Caco-2 (cell line): ENCODE measurements around a stretch of chr1.

GRCh38 chr1:196889770-196890227 is 1.9 kb downstream of the CFHR4 start:
- PRO-cap, result no peak
- RRBS, result no CpG with 5 or more reads among the region's 3 CpGs

- PRO-cap, result no peak
- RRBS, result 82% methylated on average over 7 of the region's 30 CpGs
Observed at GRCh38 chr1:196933329-196934043, 10.1 kb upstream of the CFHR2 start.

DNA sequence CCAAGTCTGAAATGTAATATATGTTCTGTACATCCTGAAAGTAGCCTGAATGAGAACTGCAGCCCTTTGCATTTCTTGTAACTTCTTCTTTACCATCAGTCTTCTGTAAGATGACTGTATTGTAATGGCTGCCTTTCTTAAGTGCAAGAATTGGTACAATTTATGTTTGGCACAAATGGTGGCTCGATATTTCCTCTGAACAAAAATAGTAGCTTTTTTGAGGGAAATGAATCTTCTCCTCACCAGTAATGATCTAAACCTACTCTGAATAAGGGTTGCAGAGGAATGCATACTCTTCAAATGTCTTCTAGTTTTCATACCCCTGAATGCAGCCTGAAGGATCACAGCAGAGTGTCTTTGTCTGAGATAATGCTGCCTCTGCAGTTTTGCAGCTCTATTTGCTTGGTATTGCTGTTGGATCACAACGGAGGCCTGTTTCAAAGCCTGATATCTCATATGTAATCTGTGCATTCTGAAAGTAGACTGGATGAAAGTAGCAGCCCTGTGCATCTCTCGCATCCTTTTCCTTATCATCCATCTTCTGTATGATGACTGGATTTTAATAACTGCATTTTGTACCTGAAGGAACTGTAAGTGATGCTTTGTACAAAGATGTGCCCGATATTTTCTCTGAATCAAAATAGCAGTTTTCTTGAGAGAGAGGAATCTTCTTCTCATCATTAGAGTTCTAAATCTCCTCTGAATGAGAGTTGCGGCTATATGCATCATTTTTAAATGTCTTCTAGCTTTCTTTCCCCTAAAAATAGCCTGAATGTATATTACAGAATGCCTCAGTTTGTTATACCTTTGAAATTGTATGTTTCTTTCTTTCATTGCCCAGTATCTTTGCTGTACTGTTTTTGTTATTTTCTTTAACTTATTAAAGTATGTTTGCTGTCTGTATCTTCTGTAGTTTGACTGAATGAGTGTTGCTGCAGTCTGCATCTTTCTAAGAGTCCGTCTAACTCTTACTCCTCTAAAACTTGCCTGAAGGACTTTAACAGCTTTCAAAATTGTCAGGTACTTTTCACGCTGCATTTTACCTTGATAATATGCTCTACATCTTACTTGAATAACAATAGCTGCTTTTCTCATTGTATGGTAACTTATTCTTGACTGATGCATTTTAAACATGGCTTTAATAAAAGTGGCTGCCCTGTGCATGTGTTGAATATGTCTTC is 35.1 kb upstream of the F13B start:
- PRO-cap, result no peak
- RRBS, result no CpG with 5 or more reads among the region's 7 CpGs

DNA sequence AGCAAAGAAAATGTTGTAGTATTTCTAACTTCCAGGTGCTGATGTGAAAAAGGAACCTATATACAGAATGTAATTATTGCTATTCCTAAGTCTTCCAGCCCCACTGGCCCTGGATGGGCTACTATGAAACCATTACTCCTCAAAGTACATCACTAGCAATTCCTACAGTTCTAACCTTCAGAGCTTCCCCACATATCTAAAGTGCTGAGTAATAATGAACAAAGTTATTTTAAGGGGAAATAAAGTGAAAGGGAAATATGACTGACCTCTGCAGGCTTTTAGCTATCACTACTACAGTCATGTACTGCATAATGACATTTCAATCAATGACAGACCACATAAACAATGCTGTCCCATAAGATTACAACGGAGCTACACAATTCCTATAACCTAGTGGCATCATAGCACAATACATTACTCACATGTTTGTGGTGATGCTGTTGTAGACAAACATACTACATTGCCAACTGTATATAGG is 22.1 kb downstream of the ZBTB41 start:
- PRO-cap, result no peak
- RRBS, result no CpG with 5 or more reads among the region's 1 CpG

DNA sequence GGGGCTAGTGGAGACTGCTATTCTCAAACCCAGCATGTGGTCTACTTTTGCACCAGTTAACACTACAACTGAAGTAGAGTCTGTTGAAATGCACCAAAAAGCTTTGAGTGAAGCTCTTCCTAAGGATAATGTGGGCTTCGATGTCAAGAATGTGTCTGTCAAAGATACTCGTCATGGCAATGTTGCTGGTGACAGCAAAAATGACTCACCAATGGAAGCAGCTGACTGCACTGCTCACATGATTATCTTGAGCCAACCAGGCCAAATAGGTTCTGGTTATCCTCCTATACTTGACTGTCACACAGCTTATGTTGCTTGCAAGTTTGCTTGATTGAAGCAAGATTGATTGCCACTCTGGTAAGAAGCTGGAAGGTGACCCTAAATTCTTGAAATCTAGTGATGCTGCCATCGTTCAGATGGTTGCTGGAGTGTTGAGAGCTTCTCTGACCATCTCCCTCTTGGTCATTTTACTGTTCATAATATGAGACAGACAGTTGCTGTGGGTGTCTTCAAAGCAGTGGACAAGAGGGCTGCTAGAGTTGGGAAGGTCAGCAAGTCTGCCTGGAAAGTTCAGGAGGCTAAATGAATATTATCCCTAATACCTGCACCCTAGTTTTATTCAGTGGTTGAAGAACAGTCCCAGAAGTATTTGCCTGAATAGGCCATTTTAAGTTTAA is 85.1 kb downstream of the DENND1B start:
- PRO-cap, result no peak
- RRBS, result no CpG with 5 or more reads among the region's 3 CpGs

DNA sequence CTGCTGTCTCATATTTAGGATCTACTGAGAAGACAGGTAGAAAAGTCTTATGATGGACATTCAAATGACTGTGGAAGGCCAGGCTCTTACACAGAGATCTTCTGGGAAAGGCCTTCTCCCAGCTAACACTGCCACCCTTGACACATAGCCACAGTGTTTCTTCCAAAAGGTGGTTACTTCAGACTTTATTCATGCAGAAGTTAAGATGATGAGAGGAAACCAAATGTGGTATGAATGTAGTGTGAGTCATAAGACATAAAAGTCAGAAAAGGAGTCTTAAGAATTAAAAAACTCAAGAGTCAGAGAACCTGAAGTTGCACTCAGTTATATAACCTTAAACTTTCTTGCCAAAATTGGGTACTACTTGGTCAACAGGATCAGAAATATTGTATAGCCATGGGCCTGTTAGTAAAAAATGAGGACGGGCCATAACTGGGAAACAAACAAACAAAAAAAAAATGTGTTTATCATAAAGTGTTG is 1.1 kb upstream of the DENND1B start:
- PRO-cap, result no peak
- RRBS, result no CpG with 5 or more reads among the region's 1 CpG

DNA sequence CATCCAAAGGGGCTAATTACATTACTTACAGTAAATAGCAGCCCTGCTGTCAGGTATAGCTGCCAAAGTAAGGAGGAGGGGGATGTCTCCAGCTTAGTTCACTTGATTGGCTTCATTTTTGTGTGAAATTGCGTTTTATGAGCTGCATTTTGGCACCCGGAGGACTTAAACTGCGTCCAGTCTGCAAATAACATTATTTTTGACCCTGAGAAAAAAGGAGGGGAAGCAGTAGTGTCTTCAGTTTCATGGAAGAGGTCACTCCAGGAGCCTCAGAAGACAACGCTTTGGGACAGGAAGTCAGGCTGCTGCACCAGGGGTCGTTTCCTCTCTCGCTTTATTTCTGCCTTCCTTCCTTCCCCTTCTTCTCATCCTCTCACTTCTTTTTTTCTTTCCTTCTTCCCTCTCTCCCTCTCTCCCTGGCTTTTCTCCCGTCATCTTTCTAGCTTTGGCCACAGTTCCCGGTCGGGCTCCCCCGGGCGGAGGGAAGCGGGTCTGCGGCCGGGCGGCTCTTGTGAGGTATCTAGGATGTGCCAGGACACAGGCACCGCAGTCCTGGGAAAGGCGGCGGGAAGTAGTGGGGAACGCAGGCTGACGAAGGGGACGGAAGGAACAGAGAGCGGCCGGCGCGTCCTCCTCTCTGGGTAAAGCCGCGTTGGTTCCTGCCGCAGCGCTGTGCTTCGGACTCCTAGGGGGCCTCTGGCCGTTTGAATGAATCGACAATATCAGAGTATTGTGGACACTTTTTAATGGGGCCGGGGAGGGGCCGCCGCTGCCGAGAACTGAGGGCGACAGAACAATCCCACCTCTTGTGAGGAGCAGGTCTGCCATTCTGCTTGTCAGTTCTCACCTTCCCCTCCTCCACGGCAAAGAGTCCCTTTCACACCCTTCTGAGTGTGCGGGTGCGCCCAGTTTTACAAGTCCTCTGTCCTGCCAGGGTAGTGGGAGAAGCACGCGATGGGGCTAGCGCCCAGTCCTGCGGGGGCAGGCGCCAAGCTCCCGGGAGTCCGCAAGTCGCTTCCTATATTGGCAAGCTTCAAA is 1.4 kb upstream of the LHX9 start:
- PRO-cap, result unidirectional peak, plus-strand start at position 549 of the sequence
- RRBS, result 9% methylated on average over 5 of the region's 48 CpGs

DNA sequence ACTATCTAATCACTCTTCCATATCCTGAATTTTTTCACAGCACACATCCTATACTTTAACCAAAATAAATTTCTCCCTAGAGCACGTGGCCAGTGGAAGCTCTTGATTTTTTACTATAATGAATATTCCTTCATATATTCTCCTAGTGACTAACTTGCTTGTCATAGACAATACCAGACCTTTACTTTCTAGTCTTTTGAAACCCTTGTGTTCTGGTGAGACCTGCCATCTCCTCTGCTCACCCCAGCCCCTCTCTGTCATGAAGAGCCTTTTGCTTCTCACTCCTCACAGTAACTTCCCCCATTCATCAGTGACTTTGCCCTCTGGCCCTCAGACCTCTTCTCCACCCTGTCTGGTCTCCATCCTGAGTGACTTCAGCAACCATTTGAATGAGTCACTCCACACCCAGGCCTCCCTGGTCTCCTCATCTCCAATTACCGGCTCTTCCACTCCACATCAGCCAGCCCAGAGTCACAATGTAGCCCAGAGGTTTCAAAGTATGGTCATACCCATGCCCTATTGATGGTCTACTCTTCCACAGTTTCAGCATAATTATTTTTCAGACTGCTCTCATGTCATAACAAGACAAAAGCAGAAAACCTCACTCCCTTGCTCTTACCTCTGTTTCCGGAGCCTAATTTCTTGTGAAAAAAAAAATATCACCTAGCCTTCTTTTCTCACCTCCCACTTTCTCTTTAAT is 35.8 kb upstream of the NEK7 start:
- PRO-cap, result no peak
- RRBS, result no CpG with 5 or more reads among the region's 3 CpGs

DNA sequence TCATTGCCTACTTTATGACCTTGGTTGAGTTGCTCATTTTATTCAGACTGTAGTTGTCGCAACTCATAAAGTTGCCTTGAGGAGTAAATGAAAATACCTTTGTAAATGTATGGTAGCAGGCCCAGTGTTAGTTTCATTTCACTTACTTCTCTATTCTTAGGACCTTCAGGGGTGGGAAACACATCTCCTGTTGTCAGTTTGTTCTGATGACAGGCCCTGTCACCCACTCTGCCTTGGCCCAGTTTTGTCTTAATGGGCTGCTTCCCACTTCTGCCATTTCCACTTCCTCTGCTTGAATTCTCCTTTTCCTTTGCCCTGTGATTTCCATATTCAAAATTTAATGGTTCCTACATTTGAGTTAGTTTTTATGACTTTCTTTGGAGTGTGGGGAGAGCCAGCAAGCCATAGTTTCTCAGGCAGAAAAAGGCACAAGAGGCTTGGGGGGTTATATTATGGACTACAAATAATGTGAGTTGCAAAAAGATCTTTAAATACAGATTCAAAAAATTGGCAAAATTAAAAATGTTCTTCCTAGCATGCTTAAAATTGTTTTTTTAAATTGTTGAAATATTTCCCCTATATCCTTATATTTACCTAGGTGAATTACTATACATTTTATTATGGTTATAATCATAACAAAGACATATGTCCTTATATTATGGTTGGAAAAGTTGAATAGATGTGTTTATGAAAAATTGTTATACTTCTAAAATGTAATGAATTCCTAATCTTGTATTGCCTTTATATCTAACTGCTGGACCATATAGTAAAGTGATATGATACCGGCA is 5.8 kb downstream of the NEK7 start:
- PRO-cap, result no peak
- RRBS, result no CpG with 5 or more reads among the region's 2 CpGs

- PRO-cap, result no peak
- RRBS, result no CpG with 5 or more reads among the region's 3 CpGs
Observed at GRCh38 chr1:198168251-198168876, 11.6 kb downstream of the NEK7 start.

GRCh38 chr1:198179948-198180404 is 23.2 kb downstream of the NEK7 start:
- PRO-cap, result no peak
- RRBS, result no CpG with 5 or more reads among the region's 2 CpGs

GRCh38 chr1:198278684-198279368 is 122.0 kb downstream of the NEK7 start:
- PRO-cap, result no peak
- RRBS, result no CpG with 5 or more reads among the region's 3 CpGs

GRCh38 chr1:198612818-198613473 is 25.9 kb upstream of the PTPRC start:
- PRO-cap, result no peak
- RRBS, result no CpG with 5 or more reads among the region's 2 CpGs

DNA sequence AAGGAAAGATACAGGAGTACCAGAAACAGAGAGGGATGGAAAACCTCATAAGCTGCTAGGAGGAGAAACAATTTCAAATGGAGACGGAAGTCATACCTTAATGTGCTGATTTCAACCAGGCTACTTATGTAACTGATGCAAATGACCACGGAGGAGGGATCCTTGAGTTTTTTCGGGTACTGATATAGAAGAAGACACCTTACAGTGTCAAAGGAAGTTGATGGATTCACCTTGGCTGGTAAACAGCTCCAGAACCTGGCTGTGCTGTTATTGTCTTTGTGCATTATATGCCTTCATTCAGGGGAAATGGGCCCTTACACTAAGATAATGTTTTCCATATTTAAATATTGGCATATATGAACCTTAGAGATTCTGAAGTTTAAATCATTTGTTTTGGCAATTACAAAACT is 19.0 kb upstream of the PTPRC start:
- PRO-cap, result no peak
- RRBS, result no CpG with 5 or more reads among the region's 3 CpGs

GRCh38 chr1:198648219-198648482 is 9.3 kb downstream of the PTPRC start:
- PRO-cap, result no peak
- RRBS, result no CpG with 5 or more reads among the region's 2 CpGs

DNA sequence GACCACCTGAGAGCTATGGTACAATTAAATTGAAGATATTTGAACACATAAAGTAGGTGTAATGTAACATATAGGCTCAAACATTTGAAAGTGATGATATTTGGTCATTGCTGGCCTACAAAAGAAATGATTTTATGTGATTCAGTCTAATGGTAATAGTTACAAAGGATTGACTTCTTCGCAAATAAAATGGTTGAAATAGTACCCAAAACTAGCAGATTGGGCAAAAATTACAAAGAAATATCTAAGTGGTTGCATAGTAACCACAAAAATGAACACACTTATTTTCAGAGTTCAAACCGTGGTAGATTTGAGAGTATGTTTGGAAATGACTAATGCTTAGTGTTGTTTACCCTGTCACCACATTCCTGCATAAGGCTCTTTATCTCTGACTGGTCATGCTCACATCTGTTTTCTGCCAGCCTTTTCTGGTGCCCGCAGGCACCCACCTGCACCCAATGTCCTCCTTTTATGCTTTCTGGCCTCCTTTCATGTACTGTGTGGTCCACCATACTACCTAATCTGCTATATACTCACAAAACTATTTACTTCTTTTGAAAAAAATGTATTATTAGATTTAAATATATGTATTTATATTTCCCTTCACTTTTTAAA is 30.2 kb downstream of the PTPRC start:
- PRO-cap, result no peak
- RRBS, result no CpG with 5 or more reads among the region's 3 CpGs

GRCh38 chr1:198694391-198694679 is 55.5 kb downstream of the PTPRC start:
- PRO-cap, result no peak
- RRBS, result no CpG with 5 or more reads among the region's 2 CpGs

DNA sequence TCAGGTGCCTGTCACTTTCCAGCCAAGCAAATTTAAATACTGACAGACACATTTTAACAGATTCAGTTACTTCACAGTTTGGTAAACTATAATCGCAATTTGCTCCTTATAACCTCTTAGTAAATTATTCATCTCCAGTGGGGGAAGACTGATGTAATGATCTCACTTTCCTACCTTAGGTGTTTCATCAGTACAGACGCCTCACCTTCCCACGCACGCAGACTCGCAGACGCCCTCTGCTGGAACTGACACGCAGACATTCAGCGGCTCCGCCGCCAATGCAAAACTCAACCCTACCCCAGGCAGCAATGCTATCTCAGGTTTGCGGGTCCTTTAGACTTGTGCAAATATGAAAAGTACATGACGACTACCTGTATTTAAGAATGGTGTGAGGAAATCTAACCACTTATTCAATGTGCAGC is 60.6 kb downstream of the PTPRC start:
- PRO-cap, result no peak
- RRBS, result no CpG with 5 or more reads among the region's 12 CpGs

- PRO-cap, result no peak
- RRBS, result no CpG with 5 or more reads among the region's 3 CpGs
Observed at GRCh38 chr1:198729621-198730001, 90.8 kb downstream of the PTPRC start.

- PRO-cap, result no peak
- RRBS, result no CpG with 5 or more reads among the region's 1 CpG
Observed at GRCh38 chr1:198733929-198734639, 95.2 kb downstream of the PTPRC start.